ENCODE measurements around a stretch of chr14.

DNA sequence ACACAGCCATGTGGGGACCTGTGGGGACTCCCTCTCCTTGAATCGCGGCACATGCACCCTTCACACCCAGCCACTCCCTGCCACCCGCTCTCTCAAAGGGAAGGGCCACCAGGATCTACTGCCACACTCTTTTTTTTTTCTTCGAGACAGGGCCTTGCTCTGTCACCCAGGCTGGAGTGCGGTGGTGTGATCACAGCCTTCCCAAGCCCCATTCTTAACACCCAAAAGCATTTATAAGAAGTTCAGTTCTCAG, 120.8 kb downstream of the CALM1 start:
- RRBS, result no CpG with 5 or more reads among the region's 5 CpGs

GRCh38 chr14:90540716-90541893, 144.3 kb downstream of the CALM1 start:
- RRBS, result no CpG with 5 or more reads among the region's 33 CpGs

DNA sequence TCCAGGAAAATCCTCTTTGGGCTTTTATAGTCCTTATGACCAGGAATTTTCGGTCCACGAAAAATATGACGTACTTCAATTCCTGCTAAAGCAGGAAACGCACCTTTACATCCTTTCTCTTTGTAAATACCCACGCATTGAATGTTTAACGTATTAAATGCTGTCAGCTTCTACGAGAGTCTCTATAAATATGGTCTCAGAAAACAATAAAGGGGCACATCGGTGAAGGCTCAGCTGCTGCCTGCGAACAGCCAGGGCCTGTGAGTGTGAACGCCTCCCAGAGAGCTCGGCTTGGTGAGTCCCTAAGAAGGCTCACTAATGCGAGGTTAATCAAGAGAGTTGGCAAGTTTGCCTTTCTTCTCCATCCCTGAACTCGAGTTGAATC, 58.4 kb downstream of the TTC7B start:
- RRBS, result no CpG with 5 or more reads among the region's 13 CpGs

GRCh38 chr14:90788000-90788494, 28.2 kb downstream of the TTC7B start:
- RRBS, result no CpG with 5 or more reads among the region's 8 CpGs

- RRBS, result no CpG with 5 or more reads among the region's 6 CpGs
Measured at GRCh38 chr14:91249686-91250102, 5.2 kb upstream of the GPR68 start.

DNA sequence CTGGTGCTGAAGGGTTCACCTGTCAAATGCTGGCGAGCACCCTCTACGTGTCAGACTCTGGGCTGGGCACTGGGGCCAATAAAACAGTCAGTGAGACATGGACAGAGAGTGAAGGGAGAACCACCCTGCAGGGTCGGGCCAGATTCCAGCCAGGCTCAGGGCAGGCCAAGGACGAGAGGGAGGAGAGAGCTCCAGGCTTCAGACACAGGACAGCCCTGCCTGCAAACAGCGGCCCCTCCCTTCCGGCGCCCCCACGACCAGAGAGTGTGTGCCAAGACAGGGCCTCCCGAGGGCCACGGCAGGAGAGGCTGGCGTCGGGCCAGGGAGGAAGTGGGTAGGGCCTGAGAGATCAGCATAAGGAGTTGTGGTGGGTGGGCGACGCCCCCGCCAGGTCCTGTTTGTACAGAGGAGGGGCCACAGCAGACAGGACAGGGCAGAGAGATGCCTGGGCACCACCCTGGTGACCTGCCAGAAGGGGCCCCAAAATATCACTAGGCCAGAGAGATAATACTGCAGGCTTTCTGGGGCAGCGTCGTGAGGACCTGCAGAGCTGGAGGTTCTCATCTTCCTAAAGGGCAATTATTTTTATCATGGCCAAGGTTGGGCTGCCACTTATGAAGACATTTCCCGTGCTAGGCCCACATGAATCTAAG, 73.1 kb upstream of the GPR68 start:
- RRBS, result no CpG with 5 or more reads among the region's 18 CpGs

GRCh38 chr14:91324667-91325087, 80.2 kb upstream of the GPR68 start:
- RRBS, result no CpG with 5 or more reads among the region's 11 CpGs

DNA sequence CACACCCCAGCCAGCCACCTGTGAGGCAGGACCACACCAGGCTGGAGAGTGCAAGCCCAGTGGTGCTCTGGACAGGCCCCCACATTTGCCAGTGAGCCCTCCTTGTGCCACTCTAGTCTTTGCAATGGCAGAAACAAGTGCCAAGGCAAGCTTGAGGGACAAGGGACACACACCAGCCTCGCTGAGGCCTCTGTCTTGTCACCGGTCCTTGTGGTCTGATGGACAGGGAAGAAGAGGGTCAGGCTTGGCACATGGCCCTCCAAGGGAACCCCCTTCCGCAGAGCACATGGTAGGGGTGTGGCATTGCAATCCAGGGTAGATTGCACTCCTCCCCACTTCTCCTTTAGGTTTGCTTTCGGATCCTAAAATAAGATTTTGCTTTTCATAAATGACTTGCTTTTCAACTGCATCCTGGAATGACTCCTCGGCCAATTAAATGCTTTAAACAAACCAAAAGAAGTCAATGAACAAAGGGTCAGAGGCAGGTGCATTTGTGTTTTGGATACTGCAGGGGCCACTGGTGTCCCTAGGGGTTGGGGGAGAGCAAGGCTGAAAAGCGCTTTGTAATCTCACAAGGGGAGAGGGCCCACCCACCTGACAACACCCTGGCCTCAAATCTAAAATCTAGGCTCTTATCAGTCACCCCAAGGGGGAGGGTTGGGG, 53.5 kb downstream of the CCDC88C start:
- RRBS, result no CpG with 5 or more reads among the region's 6 CpGs

DNA sequence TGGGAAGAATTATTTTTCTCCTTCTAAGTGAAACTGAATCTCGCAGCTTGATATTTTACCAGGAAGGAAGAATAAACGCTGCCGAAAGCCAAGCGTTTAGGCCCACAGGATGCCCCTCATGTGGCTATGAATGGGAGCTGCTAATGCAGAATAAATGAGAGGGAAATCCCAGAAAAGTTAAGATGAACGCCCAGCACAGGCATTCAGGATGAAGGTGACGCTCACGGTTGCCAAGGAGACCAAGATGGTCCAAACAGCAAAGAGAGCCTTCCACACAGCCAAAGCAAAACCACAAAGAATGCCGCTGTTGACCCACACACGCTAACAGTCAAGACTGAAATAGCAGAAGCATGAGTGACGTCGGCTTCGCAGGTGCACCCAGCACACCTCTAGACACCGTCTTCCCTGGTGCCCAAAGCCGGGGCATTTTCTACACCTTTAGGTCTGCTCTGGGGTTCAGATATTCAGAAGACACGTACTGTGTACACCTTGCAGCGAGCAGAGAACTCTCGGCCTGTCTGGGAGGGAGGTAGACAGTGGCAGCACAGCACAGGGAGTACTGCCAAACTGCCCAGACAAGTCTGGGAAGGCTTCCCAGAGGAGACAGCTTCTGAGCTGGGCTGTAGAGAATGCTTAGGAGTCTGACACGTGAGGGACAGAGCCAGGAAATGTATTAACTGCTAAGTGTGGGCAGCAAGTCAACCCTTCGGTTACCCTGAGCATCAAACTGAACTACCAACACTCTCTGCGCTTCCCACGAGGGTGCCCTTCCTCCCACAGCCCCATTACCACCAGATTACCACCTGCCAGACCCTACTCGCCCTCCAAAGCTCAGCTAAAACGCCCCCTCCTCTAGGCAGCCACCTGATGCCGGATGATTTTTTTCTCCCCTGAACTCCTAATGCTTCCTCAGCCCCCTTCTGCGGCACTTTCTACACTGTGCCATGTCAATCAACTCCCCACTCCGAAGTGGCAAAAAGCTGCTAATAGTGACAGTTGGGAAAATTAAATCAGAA, 50.2 kb downstream of the CCDC88C start:
- RRBS, result no CpG with 5 or more reads among the region's 26 CpGs

- RRBS, result 45% methylated on average over 7 of the region's 19 CpGs
Measured at GRCh38 chr14:91372506-91373146, 45.0 kb downstream of the CCDC88C start.

- RRBS, result no CpG with 5 or more reads among the region's 15 CpGs
Measured at GRCh38 chr14:91388419-91389000, 29.1 kb downstream of the CCDC88C start.

- RRBS, result no CpG with 5 or more reads among the region's 2 CpGs
Measured at GRCh38 chr14:91483170-91483971, 26.7 kb downstream of the PPP4R3A start.

- RRBS, result no CpG with 5 or more reads among the region's 2 CpGs
Measured at GRCh38 chr14:91655172-91655402, 76.8 kb downstream of the CATSPERB start.

DNA sequence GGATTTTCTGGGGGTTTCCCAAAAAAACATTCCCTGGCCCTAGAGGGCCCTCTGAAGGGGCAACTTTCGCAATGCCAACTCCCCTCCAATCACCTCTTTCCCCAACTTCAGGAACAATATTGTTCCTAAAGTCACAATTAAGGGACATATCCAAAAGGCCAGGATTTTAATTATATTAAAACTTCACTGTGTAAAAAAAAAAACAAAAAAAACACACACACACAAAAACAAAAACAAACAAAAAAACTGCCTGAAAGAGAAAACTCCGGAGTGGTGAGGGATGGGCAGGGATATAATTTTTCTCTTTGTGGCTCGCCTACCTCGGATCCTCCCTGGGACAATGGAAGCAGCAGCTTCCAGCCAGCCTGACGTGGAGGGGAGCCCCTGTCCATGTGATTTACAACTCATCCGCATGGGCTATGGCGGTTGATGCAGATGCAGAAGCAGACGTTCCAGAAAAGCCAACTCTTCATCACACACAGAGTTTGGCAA, 16.2 kb upstream of the TC2N start:
- RRBS, result no CpG with 5 or more reads among the region's 8 CpGs

DNA sequence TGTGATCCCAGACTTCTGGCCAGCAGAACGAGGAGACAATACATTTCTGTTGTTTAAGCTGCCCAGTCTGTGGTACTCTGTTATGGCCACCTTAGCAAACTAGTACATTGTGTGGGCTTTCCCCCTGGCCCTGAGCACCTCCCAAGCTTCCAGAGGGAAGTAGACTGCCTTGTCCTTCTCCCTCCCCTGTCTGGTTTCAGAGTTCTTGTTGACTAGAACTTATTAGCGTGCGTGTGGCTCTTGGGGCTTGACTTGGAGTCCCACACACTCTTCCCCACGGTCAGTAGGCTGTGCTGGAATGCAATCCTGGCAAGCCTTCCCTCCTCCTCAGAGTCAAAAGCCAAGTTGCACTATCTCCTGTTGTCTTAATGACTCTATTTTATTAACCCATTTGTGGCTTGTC, 27.7 kb downstream of the FBLN5 start:
- RRBS, result no CpG with 5 or more reads among the region's 4 CpGs

DNA sequence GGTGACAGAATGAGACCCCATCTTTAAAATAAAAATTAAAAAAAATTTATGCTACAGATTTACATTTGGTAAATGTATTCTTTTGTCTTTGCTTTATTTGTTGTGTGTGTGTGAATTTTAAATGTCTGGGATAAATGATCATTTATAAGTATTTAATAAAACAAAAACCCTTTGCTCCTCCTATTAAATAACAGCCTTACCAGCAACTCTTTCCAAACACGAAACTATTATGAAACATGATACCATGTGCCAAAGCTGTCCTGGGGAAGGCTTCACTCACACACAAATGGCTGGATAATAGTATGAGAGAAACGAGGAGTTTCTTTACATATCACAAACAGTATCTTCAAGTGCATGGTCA, 1.0 kb downstream of the ATXN3 start:
- RRBS, result no CpG with 5 or more reads among the region's 2 CpGs

DNA sequence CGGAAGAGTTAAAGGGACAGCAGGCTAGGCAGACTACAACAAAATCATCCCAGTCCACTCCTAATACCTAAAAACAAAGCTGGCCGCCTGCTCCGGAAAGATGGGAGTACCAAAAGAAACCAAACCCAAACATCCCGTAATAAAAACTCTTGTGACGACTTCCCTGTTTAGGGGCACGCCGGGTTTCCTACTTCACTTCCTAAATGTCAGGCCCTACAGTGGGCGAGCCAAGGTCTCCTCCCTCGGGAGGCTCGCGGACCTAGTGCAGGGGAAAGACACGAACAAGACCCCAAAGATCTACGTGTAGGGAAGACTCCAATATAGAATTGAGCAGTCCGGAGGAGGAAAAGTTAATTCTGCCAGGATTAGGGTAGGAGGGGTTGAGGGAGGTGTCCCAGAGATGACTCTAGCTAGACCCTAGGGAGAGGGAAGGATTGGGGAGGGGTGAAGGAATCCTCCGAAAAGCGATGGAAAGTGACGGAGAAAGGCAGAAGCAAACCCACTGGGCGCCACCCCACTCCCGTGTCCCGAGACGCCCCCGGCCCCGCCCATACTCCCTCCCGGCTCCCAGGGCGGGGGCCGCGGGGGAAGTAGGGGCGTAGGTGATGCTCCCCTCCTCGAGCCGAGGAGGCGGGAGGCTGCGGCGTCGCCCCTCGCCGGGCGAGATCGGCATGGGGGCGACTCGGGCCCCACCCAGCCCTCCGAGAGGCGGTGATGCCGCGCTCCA, 466 bp downstream of the ATXN3 start:
- RRBS, result under 1% methylated on average over 15 of the region's 44 CpGs

DNA sequence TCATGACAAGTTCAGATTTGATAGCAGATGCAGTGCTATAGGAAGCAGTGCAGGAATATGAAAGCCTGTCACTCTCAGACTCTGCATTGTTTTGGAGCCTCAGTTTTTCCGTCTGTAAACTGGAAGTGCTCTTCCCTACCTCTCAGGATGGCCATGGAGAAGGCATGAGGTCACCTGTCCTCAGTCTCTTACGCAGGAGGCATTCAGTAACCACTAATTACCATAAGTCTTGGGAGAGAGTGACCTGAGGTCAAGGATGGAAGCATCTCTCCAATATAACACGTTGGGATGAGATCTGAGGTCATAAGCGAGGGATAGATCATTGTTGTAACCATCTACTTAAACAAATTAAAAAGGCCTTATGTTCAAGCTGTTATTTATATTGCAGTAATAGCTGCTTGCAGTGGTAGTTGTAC, 23.3 kb downstream of the SLC24A4 start:
- RRBS, result no CpG with 5 or more reads among the region's 4 CpGs

DNA sequence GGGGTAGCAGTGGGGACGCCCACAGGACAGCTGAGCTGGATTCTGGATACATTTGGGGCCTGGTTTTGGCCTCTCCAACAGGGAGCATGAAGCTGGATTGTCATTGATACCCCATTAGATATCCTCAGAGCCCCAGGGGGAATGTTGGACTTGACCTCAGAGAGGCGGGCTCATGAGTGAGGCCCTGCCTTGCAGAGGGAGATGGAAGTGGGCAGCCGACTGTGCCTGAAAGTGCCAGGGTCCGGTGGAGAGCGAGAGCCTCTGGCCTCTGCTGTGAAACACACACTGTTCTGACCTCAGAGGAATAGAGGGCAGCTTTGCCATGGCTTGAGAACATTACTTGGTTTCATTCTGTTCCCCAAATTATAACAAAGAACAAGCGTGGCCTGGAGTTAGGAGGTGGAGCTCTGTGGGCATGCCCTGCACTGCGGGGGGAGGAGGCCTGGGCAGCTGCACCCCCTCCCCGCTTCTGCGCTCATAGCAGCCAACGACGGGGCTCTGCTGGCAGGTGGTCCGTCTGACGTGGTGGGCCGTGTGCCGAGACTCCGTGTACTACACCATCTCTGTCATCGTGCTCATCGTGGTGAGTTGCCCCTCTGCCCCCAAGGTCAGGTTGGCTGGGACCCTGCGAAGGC, 70.6 kb upstream of the RIN3 start:
- RRBS, result no CpG with 5 or more reads among the region's 19 CpGs

- RRBS, result 95% methylated on average over 3 of the region's 20 CpGs
Measured at GRCh38 chr14:92490142-92490907, 23.3 kb upstream of the RIN3 start.

All from SK-N-MC (cell line).